Liver (tissue), 9 donors: ENCODE data around the gene KCTD10.

DNA sequence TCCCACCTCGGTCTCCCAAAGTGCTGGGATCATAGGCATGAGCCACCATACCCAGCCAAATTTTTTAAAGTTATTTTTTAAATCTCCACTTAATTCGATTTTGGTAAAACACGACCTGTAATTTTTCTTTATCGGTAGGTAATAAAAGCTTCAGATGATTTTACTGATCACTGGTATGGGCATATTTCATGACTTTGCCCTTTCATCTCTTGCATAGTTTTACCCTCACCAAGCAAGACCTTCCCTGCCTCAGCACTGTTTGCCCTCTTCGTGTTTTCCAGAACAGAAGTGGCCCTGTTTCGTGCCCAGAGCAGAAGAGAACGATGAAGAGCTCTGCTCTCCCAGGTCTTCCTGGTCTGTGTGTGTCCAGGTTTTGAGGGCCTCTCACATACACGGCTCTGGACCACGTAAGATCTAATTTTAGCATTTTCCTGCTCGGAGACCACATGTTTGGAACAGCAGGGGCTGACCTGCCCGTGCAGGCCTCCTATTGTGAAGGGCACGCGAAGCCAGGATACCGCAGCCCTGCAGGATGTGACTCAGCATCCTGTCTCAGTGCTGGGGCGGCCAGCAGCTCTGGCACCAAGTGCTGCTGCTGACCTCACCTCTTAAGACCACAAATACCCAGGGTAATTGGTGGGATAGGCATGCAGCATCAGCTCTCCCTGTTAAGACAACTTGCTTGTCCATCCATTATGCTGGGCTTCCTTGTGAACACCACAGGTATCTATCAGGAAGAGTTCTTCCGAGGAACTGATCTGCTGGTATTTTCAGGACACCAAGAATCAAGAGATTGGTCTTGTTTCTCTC is 19.2 kb downstream of the SSH1 start:
- PRO-cap, 5 experiments, result peak in 3 of 5 experiments; most common plus-strand start position 619 of the sequence (in 2); most common minus-strand start position 349 of the sequence (in 1)
- RAMPAGE, long total RNA, 2 experiments, result no peak in any of the 2 experiments
- RRBS, result no CpG with 5 or more reads among the region's 16 CpGs

GRCh38 chr12:109130715-109131453 is 14.5 kb downstream of the ACACB start:
- PRO-cap, 5 experiments, result peak in 5 of 5 experiments; most common plus-strand start chr12:109131361 (in 4); most common minus-strand start chr12:109130981 (in 2)
- RAMPAGE, long total RNA, 2 experiments, result start-site peak on the plus strand in 1 of 2 experiments, at chr12:109131331-109131390 at its widest, 9,017 reads per replicate
- RRBS, result no CpG with 5 or more reads among the region's 13 CpGs

DNA sequence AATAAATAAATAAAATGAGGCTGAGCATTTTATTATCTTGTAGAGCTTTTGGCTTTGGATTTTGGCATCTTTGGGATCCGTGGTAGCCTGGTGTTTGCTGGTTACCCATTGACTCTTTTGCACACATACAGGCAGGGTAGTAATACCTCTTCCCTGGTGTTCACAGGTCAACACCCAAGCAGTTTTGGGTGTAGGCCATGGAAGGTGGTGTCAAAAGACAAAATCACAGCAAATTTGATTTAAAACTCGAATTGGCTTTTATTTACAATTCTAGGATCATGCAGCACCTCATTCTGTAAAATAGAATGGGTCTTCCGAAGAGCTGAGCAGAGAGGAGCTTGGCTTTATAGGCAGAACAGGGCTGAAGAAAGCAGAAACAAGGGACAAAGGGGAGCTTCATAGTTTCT is 27.9 kb downstream of the ACACB start:
- PRO-cap, 5 experiments, result peak in 3 of 5 experiments; most common plus-strand start position 261 of the sequence (in 1); most common minus-strand start position 119 of the sequence (in 2)
- RAMPAGE, long total RNA, 2 experiments, result no peak in any of the 2 experiments
- RRBS, result no CpG with 5 or more reads among the region's 3 CpGs

DNA sequence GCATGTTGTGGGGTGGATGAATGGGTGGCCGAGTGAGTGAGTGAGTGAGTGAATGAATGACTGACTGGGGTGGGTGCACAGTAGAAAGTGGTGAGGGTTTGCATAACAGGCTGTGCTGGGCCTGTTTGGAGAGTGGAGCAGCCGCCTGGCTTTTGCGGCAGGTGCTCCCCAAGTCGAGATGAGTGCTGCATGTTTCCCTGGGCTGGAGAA is 86.9 kb downstream of the FOXN4 start:
- PRO-cap, 5 experiments, result no peak in any of the 5 experiments
- RAMPAGE, long total RNA, 2 experiments, result no peak in any of the 2 experiments
- RRBS, result no CpG with 5 or more reads among the region's 4 CpGs

DNA sequence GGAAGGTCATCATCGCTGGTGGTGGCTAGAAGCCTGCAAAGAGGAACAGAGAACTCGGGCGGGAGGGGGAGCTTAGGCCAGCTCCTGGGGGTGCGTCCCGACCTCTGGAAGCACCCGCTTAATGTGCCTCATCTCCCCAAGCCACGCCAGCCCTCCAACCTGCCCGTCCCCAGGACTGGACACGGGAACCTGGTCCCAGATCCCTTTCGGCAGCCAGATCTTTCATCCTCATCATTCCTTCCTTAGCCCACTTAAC is 18.9 kb downstream of the FOXN4 start:
- PRO-cap, 5 experiments, result no peak in any of the 5 experiments
- RAMPAGE, long total RNA, 2 experiments, result no peak in any of the 2 experiments
- RRBS, result no CpG with 5 or more reads among the region's 10 CpGs

GRCh38 chr12:109467681-109468329 is 9.3 kb downstream of the KCTD10 start:
- PRO-cap, 5 experiments, result no peak in any of the 5 experiments
- RAMPAGE, long total RNA, 2 experiments, result no peak in any of the 2 experiments
- RRBS, result no CpG with 5 or more reads among the region's 12 CpGs

GRCh38 chr12:109476409-109477544 is at the start of gene KCTD10:
Gene KCTD10 (minus strand): TSS chr12:109477300.
- PRO-cap, 5 experiments, result peak in 5 of 5 experiments; most common plus-strand start chr12:109477410 (in 2); most common minus-strand start chr12:109477300 (in 5)
- RAMPAGE, long total RNA, 2 experiments, result start-site peak on the minus strand in 1 of 2 experiments, at chr12:109477298-109477302 at its widest, 164 reads per replicate
- RRBS, result 1% methylated on average over 11 of the region's 48 CpGs

GRCh38 chr12:109534288-109534825 is 38.9 kb downstream of the MMAB start:
- PRO-cap, 5 experiments, result no peak in any of the 5 experiments
- RAMPAGE, long total RNA, 2 experiments, result no peak in any of the 2 experiments
- RRBS, result 100% methylated on average over 2 of the region's 19 CpGs

- PRO-cap, 5 experiments, result peak in 4 of 5 experiments; most common plus-strand start chr12:109579830 (in 1); most common minus-strand start chr12:109579718 (in 4)
- RAMPAGE, long total RNA, 2 experiments, result no peak in any of the 2 experiments
- RRBS, result no CpG with 5 or more reads among the region's 14 CpGs
Observed at GRCh38 chr12:109579405-109580174, 6.0 kb downstream of the MVK start.

DNA sequence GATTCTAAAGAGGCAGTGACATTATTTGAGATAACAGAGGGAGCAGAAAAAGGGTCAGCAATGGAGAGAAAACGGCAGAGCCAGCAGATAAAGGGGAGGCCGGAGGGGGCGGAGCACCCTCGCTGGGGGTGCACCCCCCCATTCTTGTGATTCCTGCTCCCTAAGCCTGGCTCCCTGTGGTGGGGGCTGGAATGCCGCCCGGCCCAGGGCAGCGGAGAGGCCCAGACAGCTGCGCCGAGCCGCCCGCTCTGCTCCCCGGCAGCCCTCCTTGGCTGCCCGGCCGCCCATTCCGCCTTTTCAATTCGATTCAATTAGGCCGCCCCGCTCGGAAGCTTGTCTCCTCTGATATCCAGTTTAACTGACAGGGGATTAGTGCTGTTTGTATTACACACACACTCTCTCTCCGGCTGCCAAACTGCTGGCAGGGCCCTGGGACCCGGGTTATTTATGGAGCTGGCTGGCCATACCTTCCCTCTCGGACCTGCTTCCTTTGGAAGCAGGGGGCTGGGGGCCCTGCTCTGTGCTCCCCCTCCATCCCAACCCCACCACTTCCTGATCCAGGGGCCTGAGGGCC is 33.0 kb downstream of the MVK start:
- PRO-cap, 5 experiments, result no peak in any of the 5 experiments
- RAMPAGE, long total RNA, 2 experiments, result no peak in any of the 2 experiments
- RRBS, result 45% methylated on average over 10 of the region's 22 CpGs

DNA sequence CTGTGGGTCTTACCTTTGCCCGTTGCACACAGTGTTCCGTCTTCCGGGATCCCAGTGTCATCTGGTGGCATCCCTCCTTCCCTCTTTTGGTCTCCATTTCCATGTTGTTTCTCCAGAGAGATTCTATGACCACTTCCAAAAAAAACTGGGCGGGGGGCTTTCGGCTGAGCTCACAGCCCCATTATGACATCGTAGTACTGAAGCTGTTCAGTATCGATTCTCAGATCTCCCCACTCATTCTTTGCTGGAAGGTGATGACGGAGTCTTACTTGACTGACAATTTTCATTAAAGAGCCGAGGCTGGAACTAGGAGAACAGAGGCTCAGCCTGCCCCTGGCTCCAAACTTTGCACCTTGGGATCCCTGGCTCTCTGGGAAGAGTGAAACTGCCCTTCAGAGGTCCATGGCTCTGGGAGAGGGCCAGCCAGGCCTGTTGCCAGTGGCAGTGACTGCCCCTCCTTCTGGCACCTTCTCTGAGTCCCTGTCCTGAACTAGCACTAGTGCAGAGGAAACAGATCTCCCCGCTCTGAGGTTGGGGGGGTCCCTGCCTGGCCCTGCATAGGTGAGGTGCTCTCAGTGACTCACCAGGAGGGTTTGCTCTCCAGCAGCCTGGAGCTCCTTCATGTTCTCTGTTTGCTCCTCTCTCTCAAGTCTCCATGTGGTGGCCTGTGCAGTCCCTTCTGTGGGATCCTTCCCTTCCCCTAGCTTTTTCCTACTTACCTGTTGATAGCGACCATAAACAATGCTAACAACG is 22.1 kb downstream of the FAM222A start:
- PRO-cap, 5 experiments, result peak in 3 of 5 experiments; most common plus-strand start position 138 of the sequence (in 3)
- RAMPAGE, long total RNA, 2 experiments, result no peak in any of the 2 experiments
- RRBS, result 84% methylated on average over 3 of the region's 12 CpGs

DNA sequence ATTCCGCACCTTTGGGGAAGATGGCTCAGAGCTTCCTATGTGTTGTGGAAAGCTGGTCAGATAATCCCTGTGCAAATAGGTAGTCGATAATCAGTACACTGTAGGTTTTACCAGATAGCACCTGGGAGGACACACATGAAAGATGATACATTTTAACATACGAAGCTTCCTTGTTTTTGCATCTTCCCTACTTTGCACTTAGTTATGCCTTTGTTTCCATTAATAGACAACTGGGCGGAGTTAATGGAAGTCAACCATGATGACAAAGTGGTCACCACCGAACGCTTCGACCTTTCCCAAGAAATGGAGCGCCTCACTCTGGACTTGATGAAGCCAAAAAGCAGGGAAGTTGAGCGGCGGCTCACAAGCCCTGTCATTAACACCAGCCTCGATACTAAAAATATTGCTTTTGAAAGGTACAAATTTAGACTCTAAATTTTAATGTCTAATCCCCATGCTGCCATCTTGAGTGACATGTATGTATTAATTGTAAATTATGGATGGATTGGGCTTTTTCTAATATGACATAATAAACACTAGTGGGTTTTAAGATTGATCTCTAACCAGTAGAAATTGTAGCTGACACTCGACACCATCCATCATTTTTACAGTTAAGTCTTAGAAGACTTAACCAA is 19.8 kb downstream of the ANKRD13A start:
- PRO-cap, 5 experiments, result no peak in any of the 5 experiments
- RAMPAGE, long total RNA, 2 experiments, result no peak in any of the 2 experiments
- RRBS, result no CpG with 5 or more reads among the region's 12 CpGs

- PRO-cap, 5 experiments, result no peak in any of the 5 experiments
- RAMPAGE, long total RNA, 2 experiments, result no peak in any of the 2 experiments
- RRBS, result no CpG with 5 or more reads among the region's 4 CpGs
Observed at GRCh38 chr12:110024368-110024822, 23.9 kb downstream of the C12orf76 start.

GRCh38 chr12:110171679-110172128 is 47.5 kb downstream of the IFT81 start:
- PRO-cap, 5 experiments, result no peak in any of the 5 experiments
- RAMPAGE, long total RNA, 2 experiments, result no peak in any of the 2 experiments
- RRBS, result no CpG with 5 or more reads among the region's 3 CpGs

DNA sequence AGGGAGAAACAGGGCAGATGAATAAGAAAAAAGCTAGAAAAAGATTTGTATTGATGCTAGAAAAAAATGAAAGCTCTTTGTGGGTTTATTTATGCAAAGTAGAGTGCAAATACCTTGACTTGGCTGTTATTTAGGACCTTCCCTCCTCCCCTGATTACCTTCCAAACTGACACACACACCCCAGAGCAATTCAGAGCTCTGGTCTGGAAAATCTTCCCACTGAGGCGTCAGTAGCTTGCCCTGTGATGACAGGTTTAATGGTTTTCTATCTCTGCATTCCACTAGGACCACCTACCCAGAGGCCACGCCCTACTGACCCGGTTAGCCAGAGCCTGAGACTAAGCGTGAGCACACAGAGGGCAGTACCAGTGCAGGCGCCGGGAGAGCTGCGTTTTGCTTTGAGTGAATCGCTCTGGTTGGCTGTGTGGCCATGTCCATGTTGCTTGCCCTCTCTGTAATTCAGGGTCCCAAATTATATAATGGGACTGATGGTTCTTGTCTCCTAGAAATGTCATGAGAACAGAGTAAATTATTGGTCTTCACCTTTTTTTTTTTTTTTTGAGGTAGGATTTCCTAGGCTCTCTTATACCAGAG is 36.2 kb upstream of the ATP2A2 start:
- PRO-cap, 5 experiments, result peak in 5 of 5 experiments; most common plus-strand start position 368 of the sequence (in 3)
- RAMPAGE, long total RNA, 2 experiments, result no peak in any of the 2 experiments
- RRBS, result 36% methylated on average over 4 of the region's 8 CpGs

GRCh38 chr12:110325964-110326727 is 45.1 kb downstream of the ATP2A2 start:
- PRO-cap, 5 experiments, result no peak in any of the 5 experiments
- RAMPAGE, long total RNA, 2 experiments, result no peak in any of the 2 experiments
- RRBS, result no CpG with 5 or more reads among the region's 6 CpGs

DNA sequence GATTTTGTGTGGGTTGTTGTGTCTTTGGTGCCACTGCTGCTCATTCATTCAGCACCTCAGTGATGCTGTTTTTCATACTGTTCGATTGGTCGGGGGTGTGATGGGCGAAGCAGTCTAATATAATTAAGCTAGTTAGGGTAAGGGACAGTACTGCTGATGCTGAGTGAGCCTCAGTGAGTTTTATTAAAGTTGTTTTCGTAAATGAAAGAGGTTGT is 51.1 kb downstream of the ATP2A2 start:
- PRO-cap, 5 experiments, result no peak in any of the 5 experiments
- RAMPAGE, long total RNA, 2 experiments, result no peak in any of the 2 experiments
- RRBS, result no CpG with 5 or more reads among the region's 4 CpGs

GRCh38 chr12:110340605-110341120 is 59.6 kb downstream of the ATP2A2 start:
- PRO-cap, 5 experiments, result no peak in any of the 5 experiments
- RAMPAGE, long total RNA, 2 experiments, result no peak in any of the 2 experiments
- RRBS, result 89% methylated on average over 3 of the region's 21 CpGs

GRCh38 chr12:110345070-110346129 is 58.1 kb downstream of the ANAPC7 start:
- PRO-cap, 5 experiments, result no peak in any of the 5 experiments
- RAMPAGE, long total RNA, 2 experiments, result no peak in any of the 2 experiments
- RRBS, result no CpG with 5 or more reads among the region's 20 CpGs

DNA sequence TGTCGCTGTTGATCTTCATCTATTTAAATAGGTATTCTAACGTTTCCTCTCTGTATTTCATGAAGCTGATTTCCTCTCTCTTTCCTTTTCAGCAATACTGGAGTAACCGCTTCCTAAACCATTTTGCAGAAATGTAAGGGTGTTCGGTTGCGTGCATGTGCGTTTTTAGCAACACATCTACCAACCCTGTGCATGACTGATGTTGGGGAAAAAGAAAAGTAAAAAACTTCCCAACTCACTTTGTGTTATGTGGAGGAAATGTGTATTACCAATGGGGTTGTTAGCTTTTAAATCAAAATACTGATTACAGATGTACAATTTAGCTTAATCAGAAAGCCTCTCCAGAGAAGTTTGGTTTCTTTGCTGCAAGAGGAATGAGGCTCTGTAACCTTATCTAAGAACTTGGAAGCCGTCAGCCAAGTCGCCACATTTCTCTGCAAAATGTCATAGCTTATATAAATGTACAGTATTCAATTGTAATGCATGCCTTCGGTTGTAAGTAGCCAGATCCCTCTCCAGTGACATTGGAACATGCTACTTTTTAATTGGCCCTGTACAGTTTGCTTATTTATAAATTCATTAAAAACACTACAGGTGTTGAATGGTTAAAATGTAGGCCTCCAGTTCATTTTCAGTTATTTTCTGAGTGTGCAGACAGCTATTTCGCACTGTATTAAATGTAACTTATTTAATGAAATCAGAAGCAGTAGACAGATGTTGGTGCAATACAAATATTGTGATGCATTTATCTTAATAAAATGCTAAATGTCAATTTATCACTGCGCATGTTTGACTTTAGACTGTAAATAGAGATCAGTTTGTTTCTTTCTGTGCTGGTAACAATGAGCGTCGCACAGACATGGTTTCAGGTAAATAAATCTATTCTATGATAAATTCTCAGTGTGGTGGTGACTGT is 53.0 kb downstream of the ANAPC7 start:
- PRO-cap, 5 experiments, result no peak in any of the 5 experiments
- RAMPAGE, long total RNA, 2 experiments, result no peak in any of the 2 experiments
- RRBS, result no CpG with 5 or more reads among the region's 13 CpGs